Fibroblast of villous mesenchyme (primary cell): ENCODE data around the genes UCP2 and PPME1.

- CAGE, long polyA plus RNA = no peak
Measured at GRCh38 chr11:73676397-73677675, 30.5 kb downstream of the PLEKHB1 start.

DNA sequence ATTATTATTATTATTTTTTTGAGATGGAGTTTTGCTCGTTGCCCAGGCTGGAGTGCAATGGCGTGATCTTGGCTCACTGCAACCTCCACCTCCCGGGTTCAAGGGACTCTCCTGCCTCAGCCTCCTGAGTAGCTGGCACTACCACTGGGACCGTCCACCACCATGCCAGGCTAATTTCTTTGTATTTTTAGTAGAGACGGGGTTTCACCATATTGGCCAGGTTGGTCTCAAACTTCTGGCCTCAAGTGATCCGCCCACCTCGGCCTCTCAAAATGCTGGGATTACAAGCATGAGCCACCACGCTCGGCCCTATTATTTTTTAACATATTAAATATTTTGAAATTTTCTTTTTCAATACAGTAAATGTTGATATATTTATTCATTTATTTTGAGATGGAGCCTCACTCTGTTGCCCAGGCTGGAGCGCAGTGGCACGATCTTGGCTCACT lies 5.9 kb downstream of the RAB6A start:
- CAGE, long polyA plus RNA = no peak

GRCh38 chr11:73786921-73787635 lies 596 bp upstream of the MRPL48 start:
- CAGE, long polyA plus RNA = no peak

DNA sequence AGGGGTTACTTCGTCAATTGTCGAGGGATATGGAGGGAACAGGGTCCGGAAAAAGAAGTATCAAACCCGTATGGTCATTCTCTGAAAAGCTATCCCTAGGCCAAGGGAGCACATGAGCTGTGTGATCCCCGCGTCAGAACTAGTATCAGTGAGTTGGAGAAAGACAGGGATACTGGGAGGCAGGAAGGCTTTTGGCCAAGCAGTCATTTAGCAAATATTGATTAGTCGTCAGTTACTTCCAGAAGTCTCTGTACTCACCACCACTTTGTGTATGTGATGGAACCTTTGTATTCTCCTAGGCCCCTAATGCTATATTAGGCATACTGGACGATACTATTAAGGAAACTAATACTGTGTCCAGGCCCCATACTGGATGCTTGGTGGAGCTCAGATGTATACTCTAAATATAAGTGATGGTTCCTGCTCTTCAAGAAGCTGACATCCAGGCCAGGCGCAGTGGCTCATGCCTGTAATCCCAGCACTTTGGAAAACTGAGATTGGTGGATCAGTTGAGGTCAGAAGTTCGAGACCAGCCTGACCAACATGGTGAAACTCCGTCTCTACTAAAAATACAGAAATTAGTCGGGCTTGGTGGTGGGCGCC lies 461 bp downstream of the PAAF1 start:
- CAGE, long polyA plus RNA = no peak

DNA sequence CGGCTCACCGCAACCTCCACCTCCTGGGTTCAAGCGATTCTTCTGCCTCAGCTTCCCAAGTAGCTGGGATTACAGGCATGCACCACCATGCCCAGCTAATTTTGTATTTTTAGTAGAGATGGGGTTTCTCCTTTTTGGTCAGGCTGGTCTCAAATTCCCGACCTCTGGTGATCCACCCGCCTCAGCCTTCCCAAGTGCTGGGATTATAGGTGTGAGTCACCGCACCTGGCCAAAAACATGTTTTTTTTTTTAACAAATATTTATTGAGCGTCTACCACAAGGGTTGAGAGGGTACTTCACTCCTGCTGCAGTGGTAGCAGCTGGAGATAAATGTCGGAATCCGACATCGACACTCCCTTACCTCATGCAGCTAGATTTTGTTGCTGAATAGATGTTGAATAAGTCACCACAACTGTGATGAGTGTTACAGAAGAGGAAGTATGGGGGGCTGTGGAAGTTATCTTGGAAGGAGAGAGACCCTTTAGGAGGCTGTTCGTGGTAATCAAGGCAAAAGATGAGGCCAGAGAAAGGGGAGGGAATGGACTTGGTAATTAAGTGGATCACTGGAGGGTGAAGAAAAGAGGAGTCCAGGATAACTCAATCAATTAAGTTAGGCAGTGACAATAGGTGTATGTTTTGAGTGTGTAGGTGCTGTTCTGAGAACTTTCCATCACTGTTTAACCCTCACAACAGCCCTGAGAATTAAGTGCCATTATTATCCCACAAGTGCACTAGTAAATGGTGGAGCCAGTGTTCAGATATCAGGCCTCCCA lies 1.1 kb downstream of the DNAJB13 start:
- CAGE, long polyA plus RNA = no peak

DNA sequence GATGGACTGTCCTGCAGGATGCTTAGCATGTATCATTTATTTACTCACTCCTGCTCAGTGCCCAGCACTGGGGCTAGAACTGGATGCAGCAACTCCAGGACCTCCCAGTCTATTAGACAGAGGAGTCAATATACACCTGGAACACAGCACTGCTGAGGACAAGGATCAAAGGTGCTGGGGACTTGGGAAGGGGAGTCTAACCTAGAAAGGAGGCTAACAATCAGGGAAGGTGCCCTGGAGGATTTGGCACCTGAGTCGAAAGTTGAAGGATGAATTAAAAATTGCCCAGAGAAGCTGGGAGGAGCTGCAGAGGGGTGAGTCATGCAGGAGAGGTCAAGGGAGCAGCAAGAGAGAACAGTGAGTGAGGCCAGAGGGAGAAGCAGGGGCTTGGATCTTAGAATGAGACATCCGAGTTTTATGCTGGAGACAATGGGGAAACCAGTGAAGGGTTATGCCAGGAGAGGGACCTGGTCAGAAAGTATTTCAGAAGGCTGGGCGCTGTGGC lies 5.3 kb downstream of the DNAJB13 start:
- CAGE, long polyA plus RNA = no peak

DNA sequence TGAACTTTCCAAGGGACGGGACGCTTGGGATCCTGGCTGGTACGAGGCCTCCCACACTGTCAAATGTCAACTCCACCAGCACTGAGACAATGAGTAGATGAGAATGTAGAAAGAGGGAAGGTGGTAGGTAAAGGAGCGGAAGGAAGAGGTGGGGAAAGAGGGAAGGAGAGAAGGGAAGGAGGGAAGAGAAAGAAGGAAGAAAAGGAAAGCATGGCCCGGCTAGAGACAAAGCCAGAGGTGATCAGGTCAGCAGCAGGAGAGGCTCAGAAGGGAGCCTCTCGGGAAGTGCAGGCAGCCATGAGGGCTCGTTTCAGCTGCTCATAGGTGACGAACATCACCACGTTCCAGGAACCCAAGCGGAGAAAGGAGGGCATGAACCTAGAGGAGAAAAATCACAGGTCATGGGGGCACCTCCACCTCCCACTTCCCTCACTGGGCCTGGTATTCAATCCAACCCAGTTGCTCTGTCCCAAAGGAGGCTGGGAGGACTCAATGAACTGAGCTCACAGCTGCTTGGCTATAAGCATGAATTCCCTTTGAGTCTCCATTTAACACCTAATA lies 7.8 kb downstream of the UCP2 start:
- CAGE, long polyA plus RNA = no peak

DNA sequence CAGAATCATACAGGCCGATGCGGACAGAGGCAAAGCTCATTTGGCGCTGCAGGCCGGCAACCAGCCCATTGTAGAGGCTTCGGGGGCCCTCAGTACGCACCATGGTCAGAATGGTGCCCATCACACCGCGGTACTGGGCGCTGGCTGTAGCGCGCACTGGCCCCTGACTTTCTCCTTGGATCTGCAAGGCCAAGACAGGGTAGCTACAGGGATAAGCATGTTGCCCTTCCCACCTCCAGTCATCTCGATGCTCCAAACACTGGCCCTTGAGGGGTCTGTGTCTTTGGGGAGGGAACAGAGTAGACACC lies 4.8 kb downstream of the UCP2 start:
- CAGE, long polyA plus RNA = no peak

DNA sequence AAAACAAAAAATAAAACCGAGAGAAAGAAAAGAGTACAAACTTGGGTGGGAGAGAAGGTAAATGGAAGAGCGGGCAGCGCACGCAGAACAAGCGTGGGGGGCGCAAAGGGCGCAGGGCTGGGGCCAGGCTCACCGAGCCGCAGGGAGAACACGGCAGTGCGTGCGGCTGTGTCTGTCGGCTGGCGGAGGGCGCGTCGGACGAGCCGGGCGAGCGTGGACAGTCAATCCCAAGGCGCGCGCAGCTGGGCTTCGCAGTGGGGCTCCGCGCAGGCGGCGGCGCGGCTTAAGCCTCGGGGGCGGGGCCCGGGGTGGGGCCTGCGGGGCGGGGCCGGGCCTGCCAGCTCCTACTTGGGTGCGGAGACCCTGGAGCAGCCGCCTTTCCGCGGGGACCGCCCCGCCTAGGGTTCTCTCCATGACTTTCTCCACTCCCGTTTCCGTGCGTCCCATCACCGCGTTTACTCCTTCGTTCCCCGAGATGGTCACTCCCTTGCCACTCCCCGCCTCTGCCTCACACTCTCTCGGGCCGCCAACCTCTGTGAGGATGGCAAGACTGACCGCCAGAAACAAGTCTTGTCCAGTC lies at the start of gene UCP2:
TSS of gene UCP2 (minus strand) at position 256 of the 580 bp plus-strand sequence.
- CAGE, long polyA plus RNA = no peak

DNA sequence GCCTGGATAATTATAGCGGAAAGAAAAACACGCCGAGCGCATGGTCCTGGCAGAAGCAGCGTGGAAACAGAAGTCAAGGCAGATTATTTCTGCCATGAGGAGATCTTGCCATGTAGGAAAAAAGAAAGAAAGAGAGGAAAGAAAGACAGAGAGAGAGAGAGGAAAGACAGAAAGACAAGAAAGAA lies 1.2 kb upstream of the UCP2 start:
- CAGE, long polyA plus RNA = no peak

DNA sequence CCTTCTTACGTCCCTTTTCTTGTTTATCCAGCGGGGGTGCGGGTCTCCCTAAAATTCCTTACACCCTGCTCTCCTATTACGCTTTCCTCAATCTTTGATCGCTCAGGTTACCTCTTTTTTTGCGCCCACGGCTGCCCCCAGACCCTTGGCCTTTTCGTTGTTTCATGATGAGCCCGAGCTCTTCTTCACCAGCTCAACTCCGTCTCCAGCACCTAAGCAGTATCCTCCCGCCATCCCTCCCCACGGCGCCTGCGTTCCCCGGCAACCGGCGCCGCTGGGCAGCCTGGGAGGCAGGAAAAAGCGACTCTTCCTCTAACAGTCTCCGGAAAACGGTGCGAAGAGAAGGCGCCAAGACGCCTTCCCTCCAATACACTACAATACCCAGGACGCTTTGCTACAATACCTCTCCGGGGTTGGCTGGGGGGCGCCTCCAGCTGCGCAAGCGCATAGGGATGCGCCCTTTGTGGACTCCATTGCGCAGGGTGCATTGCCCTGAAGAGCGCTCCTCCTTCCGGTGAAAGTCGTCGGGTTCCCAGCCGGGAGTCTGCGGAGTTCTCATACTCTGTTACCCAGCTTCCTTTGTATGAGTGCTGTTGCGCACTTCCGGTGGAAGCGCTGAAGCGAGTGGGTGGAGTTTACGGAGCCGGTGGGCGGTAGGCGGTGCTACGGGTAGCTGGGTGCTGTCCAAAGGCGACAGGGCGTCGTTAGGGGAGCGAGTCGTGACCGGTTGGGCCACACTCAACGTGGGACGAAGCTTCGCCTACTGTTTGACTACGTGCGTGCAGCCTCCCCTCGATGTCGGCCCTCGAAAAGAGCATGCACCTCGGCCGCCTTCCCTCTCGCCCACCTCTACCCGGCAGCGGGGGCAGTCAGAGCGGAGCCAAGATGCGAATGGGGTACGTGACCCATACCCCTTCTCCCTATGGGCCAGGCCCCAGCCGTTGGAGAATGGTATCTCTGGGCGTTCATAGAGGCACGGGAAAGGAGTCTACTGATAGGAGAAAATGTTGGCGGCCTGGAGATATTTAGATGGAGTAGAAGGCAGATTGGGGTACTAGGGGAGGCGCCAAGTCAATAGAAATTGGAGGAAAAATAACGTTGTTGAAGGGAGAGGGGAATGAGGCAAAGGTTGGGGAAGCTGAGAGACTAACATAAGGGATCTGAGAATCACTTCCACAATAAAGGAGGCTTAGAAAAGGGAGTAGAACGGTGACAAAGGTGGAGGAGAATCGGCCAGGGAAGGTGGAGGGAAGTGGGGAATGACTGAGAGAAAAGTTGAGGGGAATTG lies at the start of gene PPME1:
TSS of gene PPME1 (plus strand) at position 663 of the 1,288 bp plus-strand sequence.
- CAGE, long polyA plus RNA = no peak

GRCh38 chr11:74403606-74403973 lies 5.4 kb upstream of the PGM2L1 start:
- CAGE, long polyA plus RNA = no peak

- CAGE, long polyA plus RNA = no peak
Measured at GRCh38 chr11:74579579-74579792, 12.9 kb upstream of the POLD3 start.

DNA sequence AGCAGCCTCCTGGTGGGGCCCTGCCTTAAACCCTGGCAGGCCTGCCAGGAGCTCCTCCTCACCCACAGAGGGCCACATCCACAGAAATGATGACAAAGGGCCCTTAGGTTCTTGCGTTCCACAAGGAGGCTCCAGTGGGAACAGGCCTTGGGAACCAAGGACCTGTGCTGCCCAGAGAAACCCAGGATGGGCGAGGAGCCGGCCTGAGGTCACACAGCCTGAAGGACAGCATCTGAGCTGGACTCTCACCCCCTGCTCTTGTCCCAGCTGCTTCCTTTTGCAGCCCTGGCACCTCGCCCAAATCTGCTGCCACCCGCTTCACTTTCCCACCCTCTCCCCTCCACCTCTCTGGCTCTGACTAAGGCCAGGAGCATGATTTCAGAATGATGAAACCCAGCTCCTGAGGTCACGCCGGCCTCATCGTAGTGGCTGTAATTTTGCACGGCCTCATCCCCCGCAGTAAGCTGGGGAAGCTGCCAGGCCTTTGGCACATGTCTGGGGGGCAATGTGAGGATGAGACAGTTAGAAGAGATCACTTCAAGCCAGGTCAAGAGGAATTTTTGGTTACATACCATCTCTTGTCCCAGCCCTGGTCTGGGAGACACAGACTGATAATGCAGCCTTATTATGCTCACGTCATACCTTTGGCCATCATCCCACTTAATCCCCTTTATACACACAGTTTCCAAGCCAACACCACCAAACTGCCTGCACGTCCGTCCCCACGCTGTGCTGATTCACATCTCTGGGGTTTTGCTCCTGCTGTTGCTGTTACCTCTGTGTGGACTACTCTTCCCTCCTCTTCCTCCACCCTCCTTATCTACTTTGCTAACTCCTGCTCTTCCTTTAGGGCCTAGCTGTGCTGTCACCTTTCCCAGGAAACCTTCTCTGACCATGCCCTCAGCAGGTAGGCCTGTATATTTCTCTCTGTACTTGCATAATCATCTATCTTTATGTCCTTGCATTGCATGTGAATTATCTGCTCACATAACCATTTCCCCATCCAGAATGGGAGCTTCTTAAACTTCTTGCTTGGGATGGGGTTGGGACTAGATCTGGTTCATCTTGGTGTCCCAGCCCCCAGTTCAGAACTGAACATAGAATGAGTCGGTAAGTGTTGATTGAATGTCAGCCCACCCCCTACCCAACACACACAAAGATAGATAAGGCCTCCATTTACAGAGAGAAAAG lies 58.1 kb downstream of the CHRDL2 start:
- CAGE, long polyA plus RNA = no peak

DNA sequence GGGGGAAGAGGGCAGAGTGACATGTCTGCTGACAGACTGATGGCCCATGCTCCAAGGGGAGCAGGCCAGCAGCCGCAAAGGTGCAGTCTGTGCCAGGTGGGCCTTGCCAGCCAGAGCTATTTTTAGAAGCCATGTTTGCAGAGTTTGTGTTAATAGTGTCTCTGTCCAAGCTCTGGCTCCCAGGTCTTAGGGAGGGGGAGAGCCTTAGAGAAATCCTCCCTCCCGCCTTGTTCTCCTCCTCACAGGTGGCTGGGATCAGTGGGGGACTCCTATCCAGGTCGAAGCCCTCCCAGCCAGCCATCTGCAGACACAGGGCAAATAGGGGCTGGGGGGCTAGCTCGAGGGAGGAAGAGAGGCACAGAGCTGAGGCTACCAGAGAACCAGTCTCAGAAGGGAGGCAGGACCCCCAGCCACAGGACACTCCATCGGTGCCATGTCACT lies 49.4 kb downstream of the CHRDL2 start:
- CAGE, long polyA plus RNA = no peak

GRCh38 chr11:74749055-74750155 lies 756 bp downstream of the RNF169 start:
- CAGE, long polyA plus RNA = no peak

DNA sequence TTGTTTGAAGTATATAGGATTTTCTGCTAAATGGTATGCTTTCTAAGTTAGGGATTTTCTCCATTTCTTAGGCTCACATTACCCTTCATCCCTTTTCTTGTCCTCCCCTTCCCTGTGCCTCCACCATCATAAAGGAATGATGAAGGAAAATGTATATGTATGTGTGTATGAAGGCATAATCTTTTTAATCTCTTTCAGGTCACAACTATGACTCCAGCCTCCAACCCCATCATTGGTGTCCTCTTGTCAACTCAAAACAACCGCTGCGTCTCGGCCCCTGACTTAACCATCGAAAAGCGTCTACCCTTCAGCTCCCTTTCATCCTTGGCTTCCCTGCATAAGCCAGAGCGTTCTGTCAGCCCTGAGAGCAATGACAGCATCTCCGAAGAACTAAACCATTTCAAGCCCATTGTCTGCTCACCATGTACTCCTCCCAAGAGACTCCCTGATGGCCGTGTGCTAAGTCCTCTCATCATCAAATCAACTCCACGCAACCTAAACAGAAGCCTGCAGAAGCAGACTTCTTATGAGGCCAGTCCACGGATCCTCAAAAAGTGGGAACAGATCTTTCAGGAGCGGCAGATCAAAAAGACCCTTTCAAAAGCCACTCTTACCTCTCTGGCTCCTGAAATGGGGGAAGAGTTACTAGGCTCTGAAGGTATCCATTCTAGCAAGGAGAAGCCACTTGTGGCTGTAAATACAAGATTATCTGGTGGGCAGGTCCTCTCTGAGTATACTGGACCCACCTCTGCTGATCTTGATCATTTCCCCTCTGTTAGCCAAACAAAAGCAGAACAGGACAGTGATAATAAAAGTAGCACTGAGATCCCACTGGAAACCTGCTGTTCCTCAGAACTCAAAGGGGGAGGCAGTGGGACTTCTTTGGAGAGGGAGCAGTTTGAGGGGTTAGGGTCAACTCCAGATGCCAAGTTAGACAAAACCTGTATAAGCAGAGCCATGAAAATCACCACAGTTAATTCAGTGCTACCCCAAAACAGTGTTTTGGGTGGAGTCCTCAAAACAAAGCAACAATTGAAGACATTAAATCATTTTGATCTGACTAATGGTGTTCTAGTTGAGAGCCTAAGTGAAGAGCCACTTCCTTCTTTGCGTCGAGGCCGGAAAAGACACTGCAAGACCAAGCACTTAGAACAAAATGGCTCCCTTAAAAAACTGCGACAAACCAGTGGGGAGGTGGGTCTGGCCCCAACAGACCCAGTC lies 87.1 kb downstream of the RNF169 start:
- CAGE, long polyA plus RNA = no peak

GRCh38 chr11:75139963-75140642 lies 10.8 kb upstream of the SLCO2B1 start:
- CAGE, long polyA plus RNA = no peak

DNA sequence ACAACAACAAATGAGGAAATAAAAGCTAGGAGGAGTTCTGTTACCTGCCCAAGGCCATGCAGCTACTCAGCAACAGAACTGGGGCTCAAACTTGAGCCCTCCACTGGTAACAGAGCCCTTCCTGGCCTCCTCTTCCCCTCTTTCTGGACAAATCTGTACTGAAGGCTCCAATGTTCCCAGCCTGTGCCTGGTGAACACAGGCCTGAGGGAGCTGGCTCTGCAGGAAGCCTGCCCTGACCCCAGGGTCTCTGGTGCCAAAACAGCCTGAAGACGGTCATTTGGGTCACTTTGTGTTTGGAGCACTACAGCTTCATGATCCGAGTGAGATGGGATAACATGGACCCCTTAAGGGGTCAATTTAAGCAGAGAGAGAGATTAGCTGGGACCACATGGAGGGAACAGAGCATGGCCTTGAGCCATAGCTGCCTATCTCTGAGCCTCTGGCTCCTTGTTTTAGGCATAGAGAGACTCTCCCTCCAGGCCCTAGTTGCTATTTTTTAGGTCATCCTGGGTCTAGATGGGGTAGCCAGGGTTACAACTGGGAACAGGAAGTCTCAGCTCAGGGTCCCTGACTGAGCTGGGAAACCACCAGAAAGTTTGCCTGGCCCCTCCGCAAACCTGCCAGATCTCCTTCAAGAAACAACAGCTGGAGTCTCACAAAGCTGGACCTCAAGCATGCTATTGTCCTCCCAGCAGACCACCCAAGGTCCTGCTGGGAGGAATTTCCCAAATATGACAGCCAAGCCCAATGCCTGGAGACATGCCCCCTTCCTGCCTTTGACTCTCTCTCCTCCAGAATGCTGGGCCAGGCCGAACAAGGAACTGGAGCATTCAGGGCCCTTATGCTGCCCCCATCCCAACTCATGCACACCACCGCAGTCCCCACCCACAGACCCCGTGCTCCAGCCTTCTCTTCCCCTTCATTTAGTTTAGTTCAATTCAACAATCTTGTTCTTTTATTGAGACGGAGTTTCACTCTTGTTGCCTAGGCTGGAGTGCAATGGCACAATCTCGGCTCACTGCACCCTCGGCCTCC lies 3.9 kb downstream of the SLCO2B1 start:
- CAGE, long polyA plus RNA = no peak

DNA sequence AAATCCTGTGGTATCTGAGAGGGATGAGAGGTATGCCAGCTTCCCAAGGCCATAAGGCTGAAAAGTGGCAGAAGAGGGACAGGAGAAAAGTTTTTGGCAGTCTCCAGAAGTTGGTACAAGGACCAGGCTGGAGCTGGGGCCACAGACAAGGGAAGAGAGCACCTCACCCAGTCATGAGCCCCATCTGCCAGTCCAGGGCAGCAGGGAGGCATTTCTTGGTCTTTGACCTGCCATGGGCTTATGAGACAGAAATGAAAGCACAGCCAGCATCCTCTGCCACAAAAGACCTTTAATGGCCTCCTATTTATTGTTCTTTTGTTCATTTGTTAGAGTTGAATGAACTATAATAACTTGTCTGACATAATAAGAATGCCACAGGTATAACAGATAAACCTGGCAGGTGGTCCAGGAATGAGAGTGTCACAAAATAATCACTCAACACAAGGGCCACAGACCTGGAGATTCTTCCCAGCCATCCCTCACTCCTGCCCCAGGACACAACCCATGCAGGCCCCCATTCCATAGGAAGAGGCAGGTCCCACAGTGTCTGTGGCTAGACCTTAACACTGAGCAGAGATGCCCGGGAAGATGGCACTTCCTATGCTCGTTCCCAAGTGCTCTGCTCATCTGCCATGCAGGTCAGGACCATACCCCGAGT lies 19.4 kb downstream of the TPBGL start:
- CAGE, long polyA plus RNA = no peak